Left colon (tissue), 1 donor: ENCODE data around the gene ARMC12.

GRCh38 chr6:35300791-35301312, 3.2 kb downstream of the DEF6 start:
- PRO-cap: no peak

- PRO-cap: unidirectional peak, minus-strand start at chr6:35391784
Observed at GRCh38 chr6:35391259-35392029, 49.1 kb downstream of the PPARD start.

- PRO-cap: bidirectional peak, plus-strand start at chr6:35468895, minus-strand start at chr6:35468802
Observed at GRCh38 chr6:35468528-35469392, 559 bp downstream of the RPL10A start.

GRCh38 chr6:35481523-35482155, 13.4 kb downstream of the RPL10A start:
- PRO-cap: no peak

- PRO-cap: bidirectional peak, plus-strand start at chr6:35485768, minus-strand start at chr6:35485682
Observed at GRCh38 chr6:35485370-35485977, 11.4 kb downstream of the TEAD3 start.

- PRO-cap: no peak
Observed at GRCh38 chr6:35574416-35574864, 61.7 kb upstream of the TULP1 start.

- PRO-cap: no peak
Observed at GRCh38 chr6:35689027-35689534, 366 bp upstream of the FKBP5 start.

DNA sequence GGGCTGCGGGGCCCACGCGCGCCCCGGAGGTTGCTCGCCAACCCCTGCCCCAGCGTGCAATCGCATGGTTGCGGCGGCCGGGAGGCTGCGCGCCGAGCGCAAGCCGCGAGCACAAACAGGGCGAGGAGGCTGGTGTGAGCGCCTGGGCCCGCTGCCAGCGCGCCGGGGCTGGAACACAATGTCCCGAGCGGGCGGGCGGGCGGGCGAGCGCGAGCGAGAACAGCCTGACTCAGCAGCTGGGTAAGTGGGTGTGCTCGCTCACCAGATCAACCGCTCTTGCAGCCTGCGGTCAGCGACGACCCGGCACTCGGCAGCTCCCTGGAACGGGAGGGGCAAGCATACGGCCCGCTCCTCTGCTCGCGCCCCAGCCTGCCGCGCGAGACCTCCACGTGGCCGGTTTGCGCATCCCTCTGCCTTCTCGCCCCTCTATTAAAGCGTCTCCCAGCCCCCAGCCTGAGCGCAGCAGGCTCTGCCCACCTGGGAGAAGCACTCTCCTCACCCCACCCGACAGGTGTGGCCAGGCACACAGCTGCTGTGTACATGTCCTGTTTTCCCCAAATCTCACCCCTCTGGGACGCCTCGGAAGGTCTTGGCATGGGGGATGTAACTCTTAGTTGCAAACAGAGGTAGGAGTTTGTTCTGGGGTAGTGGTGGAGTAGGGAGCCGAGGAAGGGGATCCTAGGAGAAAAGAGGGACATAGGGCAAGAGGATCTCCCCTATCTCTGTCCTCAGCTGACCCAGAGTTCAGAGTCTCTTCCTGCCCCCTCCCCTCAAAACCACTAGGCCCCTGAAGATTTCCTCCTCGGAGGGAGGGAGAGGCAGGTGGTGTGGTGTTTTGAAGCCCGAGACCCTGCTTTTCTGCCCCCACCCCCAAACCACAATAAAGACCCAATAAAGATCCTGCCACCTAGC, 8.6 kb upstream of the ARMC12 start:
- PRO-cap: bidirectional peak, plus-strand start at position 273 of the sequence, minus-strand start at position 278 of the sequence

- PRO-cap: no peak
Observed at GRCh38 chr6:35728855-35729235, 8.0 kb upstream of the ARMC12 start.

GRCh38 chr6:35736680-35737359, at the start of gene ARMC12:
Gene ARMC12, plus strand, starts transcription at chr6:35737032.
- PRO-cap: no peak

DNA sequence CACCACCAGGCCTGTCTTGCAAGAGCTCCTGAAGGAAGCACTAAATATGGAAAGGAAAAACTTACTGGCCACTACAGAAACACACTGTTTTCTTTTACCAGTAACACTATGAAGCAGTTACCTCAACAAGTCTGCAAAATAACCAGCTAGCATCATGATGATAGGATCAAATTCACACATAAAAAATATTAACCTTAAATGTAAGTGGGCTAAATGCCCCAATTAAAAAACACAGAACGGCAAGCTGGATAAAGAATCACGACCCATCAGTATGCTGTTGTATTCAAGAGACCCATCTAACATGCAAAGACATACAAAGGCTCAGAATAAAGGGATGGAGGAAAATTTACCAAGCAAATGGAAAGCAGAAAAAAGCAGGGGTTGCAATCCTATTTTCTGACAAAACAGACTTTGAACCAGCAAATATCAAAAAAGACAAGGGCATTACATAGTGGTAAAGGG, 45.1 kb upstream of the MAPK13 start:
- PRO-cap: no peak

DNA sequence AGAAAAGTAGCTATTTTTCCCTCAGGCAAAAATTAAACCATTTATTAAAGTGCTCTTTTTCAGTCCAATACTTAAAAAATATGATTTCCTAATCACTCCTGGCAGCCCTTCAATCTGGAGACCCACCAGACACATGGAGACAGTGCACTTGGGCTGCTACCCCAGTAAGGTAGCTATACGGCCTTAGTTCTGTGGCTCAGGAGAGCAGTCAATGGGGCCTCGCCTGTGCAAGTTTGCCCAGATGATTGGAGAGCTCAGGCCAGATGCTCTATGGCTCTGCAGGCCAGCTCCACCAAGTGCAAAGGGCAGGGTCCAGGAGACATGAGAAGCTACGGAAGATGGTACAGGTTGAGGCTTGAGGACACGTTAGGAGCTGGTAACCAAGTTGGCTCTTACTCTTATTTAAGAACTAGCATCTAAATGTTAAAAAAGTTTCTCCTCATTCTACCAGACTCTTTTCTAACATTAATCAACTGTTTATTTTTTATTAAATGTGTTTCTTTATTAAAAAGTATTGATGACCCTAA, 30.7 kb downstream of the STK38 start:
- PRO-cap: no peak

- PRO-cap: no peak
Observed at GRCh38 chr6:36520731-36521266, 26.5 kb downstream of the STK38 start.

GRCh38 chr6:36604965-36605161, 10.7 kb downstream of the SRSF3 start:
- PRO-cap: no peak

DNA sequence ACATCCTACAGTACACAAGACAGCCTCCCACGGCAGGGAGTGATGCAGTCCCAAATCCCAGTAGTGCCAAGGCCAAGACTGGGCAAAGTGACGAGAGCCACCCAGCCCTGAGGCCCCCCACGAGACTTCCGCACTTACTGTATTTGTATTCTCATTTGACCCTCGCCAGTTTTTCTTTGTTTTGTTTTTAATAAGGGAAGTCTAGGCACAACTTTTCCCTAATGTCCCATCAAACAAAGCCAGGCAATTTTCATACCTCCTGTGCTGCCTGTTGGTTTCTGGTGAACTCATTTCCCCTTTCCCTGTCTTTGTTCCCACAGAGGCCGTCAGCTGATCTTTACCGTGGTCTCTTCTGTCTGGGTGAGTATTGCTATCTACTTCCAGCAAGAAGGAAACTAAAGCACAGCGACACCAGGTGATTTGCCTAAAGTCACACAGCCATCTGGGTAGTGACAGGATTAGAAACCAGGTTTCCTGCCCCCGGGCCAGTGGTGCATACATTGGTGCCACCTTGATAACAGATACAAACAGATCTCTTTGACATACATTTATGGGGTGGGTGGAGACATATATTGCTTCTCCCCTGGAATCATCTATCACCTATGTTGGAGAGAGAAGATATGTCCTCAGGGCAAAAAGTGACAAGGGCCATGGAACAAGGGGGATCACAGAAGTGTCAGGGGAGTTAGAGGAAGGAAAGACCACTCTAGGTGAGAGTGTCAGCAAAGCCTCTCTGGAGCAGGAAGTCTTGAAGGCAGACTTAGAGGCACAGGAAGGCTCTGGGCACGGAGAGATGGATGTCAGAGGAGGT, 59.6 kb downstream of the RAB44 start:
- PRO-cap: no peak

DNA sequence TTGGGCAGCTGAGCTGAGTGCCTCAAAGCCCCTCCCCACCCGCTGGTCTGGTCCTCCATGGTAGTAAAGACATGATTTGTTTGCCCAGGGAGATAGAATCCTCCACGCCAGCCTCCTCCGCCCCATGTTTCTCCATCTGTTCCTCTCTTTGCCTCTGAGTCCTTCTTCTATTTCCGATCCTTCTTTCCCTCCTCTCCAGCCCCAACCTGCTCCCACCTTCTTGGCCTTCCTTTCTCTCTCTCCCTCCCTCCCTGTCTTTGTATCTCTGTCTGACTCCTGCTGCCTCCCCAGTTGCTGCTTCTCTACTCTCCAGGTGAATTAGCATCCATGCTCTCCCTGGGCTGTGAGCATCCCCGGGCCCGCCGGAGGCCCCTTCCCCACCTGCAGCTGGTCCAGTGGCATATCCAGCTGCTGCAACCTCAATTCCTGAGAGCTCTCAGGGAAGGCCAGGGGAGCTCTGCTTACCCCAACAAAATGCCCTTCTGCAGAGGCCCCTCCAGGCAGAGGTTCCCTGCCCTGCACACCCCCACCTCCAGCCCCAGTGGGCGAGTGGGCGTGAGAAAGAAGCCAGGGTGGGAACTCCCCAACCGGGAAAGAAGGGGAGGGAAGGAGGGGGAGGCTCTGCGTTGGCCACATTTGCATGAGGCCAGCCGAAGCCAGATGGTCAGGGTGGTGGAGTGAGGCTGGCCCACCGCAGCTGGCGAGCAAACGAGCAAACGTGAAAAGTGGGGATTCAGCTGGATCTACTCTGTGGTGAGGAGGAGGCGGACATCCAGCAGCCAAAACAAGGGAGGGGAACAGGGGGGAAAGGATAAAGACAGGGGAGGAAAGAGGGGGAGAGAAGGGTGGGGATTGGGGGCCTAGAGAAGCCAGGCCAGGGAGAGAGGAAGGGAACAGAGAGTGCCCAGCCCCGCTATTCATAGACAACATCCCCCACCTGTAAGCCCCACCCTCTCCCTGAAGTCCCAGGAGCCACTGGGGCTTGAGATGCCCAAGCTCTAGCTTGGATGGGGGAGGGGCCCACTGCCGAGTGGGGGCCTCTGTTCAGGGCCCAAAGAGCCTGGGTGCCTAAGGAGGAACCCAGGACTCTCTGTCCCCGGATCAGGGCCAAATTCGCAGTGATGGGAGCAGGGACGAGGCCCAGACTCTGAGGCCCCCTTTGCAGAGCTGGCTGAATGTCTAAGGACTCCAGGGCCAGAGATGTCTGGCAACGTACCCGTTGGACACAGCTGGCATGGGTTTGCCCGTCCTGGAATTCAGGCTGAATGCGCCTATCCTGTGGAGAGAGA, 45.4 kb downstream of the CPNE5 start:
- PRO-cap: no peak

DNA sequence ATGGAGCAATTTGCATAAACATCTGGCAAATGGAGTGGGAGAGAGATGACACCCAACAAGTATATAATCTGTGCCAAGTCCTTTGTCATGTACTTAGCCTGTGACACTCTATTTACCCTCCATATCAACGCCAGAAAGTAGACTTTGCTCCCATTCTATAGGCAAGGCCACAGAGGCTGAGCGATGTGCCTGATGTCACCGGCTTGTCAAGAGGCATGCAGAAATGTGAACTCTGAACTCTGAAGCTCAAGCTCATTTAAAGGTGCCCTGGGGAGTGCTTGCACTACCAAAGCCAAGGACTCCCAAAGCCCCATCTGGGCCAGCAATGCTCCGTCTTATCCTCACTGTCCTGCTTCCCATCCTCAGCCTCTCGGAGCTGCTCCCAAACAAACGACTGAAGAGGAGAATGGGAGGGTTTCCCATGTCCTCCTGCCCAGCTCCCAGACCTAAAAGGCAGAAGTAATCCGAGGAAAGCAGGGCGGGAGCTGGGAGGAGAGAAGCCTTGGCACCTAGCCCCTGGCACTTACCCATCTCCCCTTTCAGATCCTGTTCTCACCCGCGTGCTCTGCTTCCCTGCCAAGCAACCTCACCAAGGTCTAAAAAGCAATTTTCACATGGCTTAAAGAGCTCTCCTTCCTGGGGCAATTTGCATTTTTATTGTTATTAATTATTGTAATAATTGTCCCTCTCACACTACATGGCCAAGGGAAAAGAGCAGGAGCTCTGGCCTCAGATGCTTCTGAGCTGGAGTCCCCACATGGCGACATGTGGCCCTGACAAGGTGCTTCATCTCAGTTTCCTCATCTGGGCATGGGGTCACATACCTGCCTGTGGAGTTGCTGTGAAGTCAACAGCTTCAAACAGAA, 9.1 kb downstream of the CPNE5 start:
- PRO-cap: unidirectional peak, plus-strand start at position 283 of the sequence

GRCh38 chr6:36862008-36862847, 12.4 kb downstream of the PPIL1 start:
- PRO-cap: no peak

DNA sequence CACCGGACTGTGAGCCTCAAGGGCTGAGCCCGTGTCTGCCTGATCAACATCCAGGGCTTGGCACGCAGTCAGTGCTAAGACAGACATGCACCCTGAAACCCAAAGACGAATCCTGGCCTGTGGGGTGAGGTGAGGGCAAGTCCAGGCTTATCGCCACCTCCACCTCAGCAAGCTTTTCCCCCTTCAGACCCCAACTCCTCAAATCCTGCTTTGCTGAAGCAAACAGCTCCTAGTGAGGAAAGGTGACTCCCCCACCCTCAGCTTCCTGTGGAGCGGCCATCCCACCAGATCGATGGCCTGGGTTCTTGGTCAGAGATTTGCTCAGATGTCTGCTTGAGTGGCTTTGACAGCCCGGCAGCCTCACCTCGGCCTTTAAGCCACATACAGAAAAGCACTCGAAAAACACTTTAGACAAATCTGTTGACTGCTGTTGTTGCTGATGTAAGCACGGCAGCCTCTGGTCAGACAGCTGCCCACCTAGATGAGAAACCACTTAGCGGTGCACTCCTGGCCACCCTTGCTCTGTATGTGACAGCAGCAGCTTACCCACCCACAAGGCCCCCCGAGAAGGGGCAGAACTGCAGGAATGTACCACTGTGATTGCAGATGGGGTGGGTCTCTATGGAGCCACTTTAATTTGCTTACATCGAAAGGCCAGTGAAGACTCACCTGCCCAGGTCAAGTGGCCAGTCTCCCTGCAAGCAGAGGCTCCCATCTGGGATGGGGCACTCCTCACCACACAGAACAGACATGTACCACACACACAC, 14.9 kb downstream of the MTCH1 start:
- PRO-cap: no peak

GRCh38 chr6:36983288-36983707, 2.7 kb downstream of the MTCH1 start:
- PRO-cap: no peak